Mesenteric fat pad (tissue), 1 donor: ENCODE data around the genes SRRM2, PRSS41, CLDN6, TNFRSF12A, ZNF205 and ZSCAN32.

DNA sequence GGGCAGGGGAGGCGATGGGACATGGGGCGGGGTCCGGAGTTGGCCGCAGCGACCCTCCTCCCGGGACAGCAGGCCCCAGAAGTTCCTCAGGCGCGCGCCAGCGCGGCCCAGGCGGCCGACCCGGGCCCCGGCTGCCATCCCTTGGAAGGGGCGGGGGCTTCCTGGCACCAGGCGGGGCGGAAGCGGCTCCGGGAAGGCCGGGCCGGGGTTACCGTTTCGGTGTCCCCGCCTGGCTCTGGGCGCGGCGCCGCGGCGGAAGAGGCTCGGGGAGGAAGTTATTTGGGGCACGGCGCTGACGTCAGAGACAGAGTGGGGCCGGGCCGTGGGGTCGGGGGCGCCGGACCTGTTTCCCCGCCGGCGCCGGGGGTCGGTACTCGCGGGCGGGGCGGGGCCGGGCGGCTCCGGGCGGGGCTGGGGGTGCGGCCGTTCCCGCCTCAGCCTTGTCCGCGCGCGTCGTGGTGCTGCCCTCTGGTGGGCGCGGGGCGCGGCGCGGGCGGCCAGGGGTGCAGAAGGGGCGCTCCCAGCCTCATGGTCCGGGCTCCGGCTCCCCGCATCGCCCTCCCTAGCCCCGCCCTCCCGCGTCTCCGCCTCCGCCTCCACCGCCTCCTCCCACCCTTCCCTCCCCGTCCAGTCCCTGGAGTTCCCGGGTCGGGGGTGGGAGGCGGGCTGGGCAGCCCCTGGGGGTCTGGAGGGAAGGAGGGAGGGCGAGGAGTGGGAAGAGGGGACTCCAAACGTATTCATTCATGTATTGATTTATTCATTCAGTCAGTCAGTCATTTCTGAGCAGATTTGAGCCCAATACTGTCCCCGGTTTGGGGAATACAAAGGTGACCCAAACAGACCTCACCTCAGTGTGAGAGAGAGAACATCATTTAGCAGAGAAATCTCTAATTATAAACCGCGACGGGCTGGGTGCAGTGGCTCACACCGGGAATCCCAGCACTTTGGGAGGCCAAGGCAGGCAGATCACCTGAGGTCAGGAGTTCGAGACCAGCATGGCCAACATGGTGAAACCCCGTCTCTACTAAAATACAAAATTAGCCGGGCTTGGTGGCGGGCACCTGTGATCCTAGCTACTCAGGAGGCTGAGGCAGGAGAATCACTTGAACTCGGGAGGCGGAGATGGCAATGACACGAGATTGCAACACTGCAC lies 1.3 kb upstream of the PRSS27 start:
- PRO-cap = bidirectional peak, plus-strand start at position 301 of the sequence, minus-strand start at position 143 of the sequence

DNA sequence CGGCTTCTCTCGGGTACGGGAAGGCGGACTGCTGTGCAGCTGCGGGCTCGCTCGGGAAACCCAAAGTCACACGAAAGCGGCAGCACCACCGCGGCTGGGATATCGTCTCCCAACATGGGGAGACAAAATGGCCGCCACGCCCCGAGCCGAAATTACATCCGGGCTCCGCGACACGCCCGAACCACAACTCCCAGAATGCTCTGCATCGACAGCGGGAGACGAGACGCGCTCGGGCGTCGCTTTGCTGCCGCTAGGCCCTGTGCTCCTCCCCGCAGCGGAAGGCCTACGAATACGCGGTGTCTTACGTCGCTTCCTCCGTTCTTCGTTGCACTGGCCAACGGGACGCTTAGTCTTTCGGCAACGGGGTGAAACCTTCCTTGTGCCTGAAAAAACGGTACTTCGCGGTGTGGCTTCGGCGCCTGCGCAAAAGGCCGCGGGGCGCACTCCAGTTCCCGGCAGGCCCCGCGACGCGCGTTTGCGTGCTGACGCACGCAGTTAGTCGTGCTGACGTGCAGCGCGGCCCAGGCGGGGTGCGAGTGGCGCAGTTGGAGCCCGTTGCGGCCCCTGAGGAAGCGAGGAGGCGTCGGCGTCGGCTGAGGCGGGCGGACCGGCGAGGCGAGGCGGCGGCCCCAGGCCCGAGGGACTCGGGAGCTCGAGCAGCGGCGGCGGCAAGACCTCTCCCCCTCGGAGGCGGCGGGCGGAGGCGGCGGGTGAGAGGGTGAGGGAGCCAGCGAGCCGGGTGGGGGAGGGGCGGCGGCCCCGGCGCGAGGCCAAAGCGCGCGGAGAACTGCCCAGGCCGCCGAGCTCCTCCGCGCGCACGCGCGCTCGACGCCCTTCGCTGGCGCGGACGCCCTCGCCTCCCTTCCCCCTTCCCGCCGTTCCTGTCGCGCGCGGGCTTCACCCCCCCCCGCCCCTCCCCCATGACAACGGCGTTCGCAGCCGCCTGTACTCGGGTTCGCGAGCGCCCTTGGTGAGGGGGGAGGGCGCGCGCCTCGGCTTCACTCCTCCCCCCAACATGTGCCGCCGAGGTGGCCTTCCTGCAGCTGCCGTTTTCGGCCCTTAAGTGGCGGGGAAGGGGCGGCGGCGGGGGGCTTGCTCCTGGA lies at the start of gene SRRM2:
Gene SRRM2 (plus strand): TSS at position 502 of the 1,103 bp plus-strand sequence.
- PRO-cap = bidirectional peak, plus-strand start at position 221 of the sequence, minus-strand start at position 129 of the sequence; unidirectional peak, plus-strand start at position 548 of the sequence

DNA sequence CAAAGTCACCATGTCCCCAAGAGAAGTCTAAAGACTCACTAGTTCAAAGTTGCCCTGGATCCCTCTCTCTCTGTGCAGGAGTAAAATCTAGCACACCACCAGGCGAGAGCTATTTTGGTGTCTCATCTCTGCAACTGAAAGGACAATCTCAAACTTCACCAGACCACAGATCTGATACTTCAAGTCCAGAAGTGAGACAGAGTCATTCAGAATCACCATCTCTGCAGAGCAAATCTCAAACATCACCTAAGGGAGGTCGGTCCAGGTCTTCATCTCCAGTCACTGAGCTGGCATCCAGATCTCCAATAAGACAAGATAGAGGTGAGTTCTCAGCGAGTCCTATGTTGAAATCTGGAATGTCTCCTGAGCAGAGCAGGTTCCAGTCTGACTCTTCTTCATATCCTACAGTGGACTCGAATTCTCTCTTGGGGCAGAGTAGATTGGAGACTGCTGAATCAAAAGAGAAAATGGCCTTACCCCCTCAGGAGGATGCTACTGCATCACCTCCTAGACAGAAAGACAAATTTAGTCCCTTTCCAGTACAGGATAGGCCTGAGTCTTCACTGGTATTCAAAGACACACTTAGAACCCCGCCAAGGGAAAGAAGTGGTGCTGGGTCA lies 11.2 kb downstream of the SRRM2 start:
- PRO-cap = no peak

DNA sequence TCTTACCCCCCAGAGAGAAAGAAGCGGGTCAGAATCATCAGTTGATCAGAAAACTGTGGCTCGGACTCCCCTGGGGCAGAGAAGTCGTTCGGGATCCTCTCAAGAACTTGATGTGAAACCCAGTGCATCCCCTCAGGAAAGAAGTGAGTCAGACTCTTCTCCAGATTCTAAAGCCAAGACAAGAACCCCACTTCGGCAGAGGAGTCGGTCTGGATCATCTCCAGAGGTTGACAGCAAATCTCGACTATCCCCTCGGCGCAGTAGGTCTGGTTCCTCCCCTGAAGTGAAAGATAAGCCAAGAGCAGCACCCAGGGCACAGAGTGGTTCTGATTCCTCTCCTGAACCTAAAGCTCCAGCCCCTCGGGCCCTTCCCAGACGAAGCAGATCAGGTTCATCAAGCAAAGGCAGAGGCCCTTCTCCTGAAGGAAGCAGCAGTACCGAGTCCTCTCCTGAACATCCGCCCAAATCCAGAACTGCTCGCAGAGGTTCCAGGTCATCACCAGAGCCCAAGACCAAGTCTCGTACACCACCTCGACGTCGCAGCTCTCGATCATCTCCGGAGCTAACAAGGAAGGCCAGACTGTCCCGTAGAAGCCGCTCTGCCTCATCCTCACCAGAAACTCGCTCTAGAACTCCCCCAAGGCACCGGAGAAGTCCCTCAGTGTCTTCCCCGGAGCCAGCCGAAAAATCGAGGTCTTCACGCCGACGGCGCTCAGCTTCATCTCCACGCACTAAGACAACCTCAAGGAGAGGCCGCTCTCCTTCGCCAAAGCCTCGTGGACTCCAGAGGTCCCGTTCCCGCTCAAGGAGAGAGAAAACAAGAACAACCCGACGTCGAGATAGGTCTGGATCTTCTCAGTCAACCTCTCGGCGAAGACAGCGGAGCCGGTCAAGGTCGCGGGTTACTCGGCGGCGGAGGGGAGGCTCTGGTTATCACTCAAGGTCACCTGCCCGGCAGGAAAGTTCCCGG lies 11.7 kb downstream of the ELOB start:
- PRO-cap = no peak

DNA sequence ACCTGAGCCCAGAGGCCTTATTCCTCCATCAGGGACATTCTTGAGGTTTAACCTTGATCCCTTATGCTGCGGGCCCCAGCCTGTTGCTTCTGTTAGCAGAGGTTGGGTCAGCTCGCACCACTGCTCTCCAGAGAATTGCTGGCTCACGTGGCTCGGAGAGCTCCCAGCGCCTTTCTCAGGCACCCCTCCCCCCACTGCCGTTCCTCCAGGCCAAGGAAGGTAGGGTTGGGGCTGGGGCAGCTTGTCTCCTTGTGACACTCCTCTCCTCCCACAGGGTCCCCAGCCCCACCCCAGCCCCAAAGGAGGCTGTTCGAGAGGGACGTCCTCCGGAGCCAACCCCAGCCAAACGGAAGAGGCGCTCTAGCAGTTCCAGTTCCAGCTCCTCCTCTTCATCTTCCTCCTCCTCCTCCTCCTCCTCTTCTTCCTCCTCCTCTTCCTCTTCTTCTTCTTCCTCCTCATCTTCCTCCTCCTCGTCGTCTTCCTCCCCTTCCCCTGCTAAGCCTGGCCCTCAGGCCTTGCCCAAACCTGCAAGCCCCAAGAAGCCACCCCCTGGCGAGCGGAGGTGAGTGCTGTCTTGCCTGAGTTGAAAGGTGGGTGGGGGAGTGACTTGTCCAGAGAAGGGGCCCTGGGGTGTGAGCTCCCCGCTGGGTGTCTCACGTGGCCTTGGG lies 8.2 kb downstream of the ELOB start:
- PRO-cap = no peak

GRCh38 chr16:2777457-2777659 lies 278 bp upstream of the ELOB start:
- PRO-cap = no peak

DNA sequence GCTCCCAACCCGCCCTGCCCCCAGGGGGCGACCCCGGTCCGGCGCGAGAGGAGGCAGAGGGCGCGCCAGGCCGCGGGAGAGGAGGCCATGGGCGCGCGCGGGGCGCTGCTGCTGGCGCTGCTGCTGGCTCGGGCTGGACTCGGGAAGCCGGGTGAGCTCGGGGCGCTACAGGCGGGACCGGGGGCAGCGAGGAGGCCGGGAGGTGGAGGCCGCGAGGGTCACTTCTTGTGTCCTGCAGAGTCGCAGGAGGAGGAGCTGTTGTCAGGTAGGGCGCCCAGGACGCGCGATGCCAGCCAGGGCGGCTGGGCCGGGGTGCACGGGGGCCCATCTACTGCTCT lies at the start of gene PRSS41:
Gene PRSS41 (plus strand): TSS at position 73 of the 338 bp plus-strand sequence.
- PRO-cap = no peak

GRCh38 chr16:2926808-2927553 lies 15.2 kb downstream of the FLYWCH1 start:
- PRO-cap = no peak

DNA sequence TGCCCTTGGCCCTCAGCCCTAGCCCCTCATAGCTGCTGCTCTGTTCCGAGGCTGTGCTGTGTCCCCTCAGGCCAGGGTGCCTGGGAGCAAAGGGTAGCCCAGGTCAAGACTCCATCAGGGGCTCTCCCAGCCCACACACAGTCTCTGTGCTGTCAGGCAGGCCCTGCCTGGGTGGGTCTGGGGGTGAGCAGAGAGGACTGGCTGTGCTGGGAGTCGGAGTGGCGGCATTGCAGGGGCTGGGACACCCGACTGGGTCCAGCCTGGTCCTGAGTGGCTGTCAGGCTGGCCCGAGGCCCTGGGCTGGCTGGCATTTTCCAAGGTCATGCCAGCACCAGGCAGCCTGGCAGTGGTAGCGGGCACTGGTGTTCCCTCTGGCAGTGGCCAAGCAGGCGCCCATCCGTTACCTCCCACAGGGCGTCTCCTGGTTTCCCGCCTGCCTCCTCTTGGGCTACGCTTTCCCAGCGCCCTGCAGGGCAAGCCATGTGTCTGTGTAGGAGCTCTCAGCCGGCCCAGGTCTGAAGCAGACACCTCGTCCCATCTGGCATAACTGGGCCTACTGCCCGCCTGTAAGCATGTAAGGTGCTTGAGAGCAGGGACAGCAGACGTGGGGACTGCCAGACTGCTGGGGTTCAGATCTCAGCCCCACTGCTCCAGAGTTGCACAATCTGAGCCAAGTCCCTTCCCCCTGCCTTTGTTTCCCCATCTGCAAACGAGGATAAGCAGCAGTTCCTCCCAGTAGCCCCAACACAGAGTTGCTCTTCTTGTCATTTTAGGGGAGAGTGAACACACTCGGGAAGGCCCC lies 5.7 kb upstream of the PKMYT1 start:
- PRO-cap = no peak

- PRO-cap = no peak
Measured at GRCh38 chr16:3017289-3018559, at the start of gene CLDN6. Gene CLDN6, minus strand, starts transcription at chr16:3018183.

DNA sequence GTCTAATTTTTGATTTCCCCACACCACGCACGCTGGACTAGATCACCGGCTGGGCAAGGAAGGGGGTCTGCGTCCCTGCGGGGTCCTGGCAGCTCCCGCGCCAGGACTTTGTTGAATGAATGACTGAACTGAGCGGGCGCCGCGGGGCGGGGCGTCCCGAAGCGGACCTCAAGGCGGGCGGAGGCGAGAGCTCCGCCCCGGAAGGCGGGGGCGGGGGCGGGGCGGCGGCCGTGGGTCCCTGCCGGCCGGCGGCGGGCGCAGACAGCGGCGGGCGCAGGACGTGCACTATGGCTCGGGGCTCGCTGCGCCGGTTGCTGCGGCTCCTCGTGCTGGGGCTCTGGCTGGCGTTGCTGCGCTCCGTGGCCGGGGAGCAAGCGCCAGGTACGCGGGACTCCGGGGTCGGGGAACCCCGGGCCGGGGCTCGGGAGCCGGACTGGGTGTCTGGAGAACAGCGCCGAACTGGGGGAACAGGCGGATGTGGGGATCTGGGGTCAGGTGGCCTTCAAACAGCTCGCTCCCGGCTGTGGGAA lies at the start of gene TNFRSF12A:
Gene TNFRSF12A (plus strand): TSS at position 258 of the 530 bp plus-strand sequence.
- PRO-cap = unidirectional peak, plus-strand start at position 258 of the sequence

DNA sequence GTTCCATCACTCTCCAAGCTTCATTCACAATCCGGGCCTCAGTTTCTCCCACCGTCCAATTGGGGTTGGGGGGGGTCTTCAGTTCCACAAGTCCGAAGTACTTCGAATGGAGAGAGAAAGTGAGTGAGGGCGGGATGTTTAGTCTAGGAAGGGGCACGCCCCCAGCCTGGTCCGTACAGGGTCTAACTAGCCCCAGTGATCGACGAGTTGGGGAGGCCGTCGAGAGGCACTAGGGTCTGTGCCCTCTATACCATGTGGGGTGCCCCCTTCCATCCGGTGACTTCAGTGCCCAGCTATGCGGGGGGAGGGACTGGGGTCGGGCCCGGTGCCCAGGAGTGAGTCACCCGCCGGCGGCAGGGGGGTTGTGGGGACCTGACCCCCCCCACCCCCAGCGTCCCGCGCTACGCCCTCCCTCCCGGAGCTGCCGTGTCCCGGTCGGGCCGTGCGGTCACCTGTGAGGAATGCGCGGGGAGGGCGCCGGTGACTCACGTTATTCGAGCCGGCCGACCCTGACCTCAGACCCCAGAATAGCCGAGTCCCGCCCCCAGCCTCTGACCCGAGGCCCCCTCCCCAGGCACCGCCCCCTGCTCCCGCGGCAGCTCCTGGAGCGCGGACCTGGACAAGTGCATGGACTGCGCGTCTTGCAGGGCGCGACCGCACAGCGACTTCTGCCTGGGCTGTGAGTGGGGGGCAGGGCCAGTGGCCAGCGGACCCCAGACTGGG lies 634 bp downstream of the TNFRSF12A start:
- PRO-cap = no peak

DNA sequence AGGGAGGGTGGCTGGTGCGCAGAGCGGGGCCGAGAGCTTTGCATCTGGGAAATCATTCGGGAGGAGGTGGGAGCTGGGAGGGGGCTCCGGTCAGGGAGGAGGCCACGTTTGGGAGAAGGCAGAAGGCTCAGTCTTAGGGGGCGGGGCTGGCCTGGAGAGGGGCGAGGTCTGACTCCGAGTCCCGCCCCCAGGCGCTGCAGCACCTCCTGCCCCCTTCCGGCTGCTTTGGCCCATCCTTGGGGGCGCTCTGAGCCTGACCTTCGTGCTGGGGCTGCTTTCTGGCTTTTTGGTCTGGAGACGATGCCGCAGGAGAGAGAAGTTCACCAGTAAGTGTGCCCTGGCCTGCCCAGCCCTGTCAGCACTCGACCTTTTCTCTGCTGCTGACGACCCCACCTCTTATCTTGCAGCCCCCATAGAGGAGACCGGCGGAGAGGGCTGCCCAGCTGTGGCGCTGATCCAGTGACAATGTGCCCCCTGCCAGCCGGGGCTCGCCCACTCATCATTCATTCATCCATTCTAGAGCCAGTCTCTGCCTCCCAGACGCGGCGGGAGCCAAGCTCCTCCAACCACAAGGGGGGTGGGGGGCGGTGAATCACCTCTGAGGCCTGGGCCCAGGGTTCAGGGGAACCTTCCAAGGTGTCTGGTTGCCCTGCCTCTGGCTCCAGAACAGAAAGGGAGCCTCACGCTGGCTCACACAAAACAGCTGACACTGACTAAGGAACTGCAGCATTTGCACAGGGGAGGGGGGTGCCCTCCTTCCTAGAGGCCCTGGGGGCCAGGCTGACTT lies 1.4 kb downstream of the TNFRSF12A start:
- PRO-cap = no peak

GRCh38 chr16:3054809-3055577 lies 8.6 kb downstream of the MMP25 start:
- PRO-cap = no peak

- PRO-cap = no peak
Measured at GRCh38 chr16:3066133-3066701, 777 bp downstream of the IL32 start.

DNA sequence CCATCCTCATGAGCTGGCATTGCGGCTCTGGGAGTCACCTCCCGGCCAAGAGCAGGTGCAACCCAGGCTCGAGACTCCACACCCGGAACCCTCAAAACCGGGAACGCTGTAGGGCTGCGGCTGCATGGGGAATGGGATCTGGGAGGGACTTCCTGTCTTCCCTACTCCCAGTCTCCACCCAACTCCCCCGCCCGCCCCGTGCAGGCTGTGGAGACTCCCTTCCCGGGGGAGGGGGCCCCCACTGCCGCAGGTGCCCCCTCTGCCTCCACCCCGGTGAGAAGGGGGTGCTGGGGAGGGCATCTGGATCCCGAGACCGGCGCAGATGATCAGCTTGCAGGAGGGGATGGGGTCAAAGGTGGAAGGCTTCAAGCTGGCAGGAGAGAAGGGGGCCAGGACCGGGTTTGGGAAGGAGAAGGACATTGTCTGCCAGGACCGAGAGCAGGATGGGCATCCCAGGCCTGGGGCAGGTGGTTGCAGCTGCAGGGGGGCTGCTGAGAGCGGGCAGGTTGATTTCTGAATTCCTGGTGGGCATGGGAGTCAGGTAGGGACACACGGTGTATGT lies at the start of gene ZNF205:
Gene ZNF205 (plus strand): TSS at position 177 of the 562 bp plus-strand sequence.
- PRO-cap = unidirectional peak, plus-strand start at position 164 of the sequence

DNA sequence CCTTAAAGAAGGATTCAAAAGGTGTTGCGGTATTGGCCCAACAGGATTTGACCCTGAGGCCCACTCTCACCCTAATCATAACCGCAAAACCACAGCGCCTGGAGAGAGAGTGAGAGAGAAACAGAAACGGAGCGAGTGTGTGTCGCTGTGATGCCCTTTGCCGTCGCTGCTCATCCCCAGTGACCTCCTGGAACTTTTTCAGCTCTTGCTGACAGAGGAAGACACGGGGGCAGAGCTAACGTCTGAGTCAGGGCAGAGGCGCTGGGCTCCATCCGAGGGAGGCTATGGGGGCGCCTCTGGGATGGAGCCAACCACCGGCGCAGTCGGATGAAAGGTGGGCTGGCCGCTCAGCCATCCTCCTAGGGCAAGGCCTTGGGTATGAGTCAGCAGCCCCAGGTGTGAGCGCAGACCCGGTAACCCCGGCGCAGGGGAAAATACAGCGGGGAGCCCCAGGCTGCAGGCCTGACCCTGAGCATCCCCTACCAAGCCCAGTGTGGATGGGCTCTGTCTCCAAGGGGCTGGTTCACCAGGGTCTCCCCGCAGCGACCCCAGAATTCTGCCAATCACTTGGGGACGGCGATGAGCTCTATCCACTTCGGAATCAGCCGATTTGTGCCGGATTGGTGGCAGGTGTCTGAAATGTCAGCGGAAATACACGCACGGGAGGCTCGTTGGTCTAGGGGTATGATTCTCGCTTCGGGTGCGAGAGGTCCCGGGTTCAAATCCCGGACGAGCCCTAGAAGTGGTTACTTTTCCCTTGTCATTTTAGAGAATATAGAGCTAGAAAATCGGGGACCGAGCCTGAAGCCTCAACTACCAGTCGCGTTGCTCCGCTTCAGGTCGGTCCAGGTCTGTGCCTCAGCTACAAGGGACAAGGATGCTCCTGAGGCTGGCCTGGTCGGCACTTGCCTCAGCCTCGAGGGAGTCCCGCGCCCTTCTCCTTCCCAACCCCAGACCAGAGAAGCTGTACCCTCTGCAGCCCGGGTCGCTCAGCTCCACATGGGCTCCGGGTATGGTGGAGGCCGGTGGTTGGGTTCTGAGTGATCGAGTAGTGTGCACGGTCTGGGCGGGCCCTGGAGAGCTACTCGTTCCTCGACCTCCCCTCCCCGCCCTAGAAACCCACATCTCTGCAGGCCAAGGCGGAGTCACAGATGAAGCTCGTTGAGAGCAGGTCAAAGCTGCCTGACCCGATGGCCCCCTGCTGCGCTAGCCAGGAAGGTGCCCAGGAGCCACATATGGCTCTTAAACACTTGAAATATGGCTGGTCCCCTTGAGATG lies 37.0 kb downstream of the ZNF213 start:
- PRO-cap = no peak

DNA sequence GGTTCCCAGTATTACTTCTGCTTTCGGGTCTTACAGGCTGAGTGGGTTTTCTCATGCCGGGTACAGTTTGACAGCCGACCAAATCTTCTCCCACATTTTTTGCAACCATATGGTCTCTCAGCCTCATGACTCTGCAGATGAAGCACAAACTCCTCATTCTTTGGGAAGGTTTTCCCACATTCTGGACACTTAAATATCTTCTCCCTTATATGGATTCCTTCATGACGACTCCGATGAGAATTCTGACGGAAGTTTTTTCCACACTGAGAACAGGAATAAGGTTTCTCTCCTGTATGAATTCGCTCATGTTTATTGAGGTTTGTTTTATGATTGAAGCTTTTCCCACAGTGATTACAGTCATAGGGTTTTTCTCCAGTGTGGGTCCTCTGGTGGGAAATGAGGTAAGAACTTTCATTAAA lies 11.1 kb downstream of the ZNF200 start:
- PRO-cap = no peak

DNA sequence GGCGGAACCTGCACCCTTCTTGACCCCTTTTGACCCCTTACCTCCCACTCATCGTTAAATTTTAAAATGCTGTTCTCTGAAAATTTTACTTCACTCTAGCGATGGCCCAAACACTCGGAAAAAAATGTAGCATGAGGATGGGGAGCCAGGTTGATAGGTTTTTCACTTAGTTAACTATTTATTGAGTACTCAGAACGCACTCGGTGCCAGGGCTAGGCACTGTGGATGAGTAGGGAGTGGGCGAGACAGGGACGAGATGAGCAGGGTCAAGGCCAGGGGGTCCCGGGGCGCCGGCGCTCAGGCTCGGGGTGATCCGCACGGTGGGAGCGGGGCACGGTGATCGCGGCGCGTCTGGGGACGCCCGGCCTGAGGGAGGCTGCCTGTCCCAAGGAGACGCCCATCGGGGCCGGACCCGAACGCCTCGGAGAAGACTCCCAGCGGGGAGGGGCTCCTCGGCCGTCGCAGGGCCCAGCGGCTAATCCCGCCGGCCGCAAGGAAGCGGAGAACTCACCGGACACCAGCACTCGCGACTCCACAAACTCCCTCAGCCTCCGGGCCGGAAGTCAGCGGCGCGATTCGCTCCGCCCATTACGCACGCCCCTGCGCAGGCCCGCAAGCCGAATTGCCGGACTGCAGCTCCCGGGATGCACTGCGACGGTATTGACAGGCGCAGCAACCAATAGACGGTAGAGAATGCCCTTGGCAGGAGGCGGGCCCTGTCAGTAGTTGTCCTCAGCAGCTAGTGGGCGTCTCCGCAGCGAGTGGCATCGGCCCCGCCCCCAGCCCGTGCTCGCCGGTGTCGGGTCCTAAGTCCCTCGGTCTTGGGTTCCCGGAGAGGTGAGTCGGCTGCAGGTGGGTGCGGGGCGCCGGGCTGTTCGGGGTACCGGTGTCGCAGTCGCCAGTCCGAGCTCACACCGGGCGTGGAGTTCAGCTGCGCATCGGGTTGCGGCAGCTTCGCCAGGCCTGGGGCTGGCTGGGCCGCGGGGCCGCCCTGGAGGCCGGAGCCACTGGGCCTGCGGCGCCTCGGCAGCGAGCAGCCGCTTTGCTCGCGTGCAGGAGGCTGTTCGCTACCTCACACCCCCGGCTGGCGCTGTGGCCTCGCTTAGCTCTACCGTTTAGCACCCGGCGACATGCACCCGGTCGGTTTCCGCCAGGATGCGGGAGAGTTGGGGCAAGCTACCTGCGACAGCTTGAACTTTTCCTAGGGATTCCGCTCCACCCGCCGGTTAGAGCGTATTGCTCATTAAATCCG lies at the start of gene ZSCAN32:
Gene ZSCAN32 (minus strand): TSS at position 571 of the 1,252 bp plus-strand sequence.
- PRO-cap = bidirectional peak, plus-strand start at position 809 of the sequence, minus-strand start at position 562 of the sequence

DNA sequence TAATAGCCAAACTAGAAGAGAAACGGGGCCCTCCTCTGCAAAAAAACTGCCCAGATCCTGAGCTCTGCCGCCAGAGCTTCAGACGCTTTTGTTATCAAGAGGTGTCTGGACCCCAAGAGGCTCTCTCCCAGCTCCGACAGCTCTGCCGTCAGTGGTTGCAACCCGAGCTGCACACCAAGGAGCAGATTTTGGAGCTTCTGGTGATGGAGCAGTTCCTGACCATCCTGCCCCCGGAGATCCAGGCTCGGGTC lies 982 bp downstream of the ZNF174 start:
- PRO-cap = no peak